SK-N-SH (cell line): ENCODE results near the gene CLPTM1L.

- RRBS: 1% methylated on average over 36 of the region's 103 CpGs
CAGE:
- cytosol, long polyA plus RNA: no peak
- long polyA plus RNA: no peak
- nucleus, long polyA plus RNA: no peak
Observed at GRCh38 chr5:1344693-1345350, at the start of gene CLPTM1L. TSS of gene CLPTM1L (minus strand) at chr5:1345099.

DNA sequence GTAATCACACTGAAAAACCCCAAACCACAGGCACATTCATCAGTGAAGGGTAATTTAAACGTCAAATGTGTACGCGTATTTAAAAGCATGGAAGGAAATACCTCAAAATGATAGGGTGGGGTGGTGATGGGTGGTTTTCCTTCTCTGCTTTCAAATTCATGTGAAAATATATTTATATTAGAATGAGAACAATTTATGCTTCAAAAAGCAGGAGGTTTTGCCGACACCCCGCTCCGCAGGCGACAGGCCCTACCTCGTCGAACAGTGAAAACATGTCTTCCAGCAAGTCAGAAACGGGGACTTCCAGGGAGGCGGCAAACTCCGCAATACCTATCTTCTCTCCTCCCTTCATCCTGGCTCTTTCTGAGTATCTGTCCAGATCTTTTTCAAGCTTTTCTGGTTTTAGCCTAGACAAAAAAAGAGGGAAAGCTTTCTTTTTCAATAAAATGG is 28.5 kb upstream of the SLC6A3 start:
- RRBS: no CpG with 5 or more reads among the region's 12 CpGs
CAGE:
- cytosol, long polyA plus RNA: no peak
- long polyA plus RNA: no peak
- nucleus, long polyA plus RNA: no peak

GRCh38 chr5:1479344-1480227 is 34.3 kb upstream of the SLC6A3 start:
- RRBS: no CpG with 5 or more reads among the region's 25 CpGs
CAGE:
- cytosol, long polyA plus RNA: no peak
- long polyA plus RNA: no peak
- nucleus, long polyA plus RNA: no peak

GRCh38 chr5:1498101-1498638 is 25.6 kb downstream of the LPCAT1 start:
- RRBS: no CpG with 5 or more reads among the region's 11 CpGs
CAGE:
- cytosol, long polyA plus RNA: no peak
- long polyA plus RNA: no peak
- nucleus, long polyA plus RNA: no peak

DNA sequence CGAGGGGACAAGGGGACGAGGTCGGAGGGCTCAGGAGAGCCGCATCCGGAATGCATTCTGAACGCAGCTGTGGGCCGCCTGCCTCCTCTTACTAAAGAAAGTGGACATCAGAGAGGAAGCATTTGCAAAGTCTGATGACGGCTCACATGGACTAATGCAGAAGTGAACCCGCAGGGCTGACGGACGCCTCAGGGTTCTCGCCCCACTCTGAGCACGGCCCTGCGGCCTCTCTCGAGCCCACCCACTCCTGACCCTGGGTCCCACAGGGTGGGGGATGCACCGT is 5.9 kb downstream of the LPCAT1 start:
- RRBS: no CpG with 5 or more reads among the region's 16 CpGs
CAGE:
- cytosol, long polyA plus RNA: no peak
- long polyA plus RNA: no peak
- nucleus, long polyA plus RNA: no peak

GRCh38 chr5:1594121-1595089 is 70.6 kb upstream of the LPCAT1 start:
- RRBS: 5% methylated on average over 8 of the region's 102 CpGs
CAGE:
- cytosol, long polyA plus RNA: no peak
- long polyA plus RNA: no peak
- nucleus, long polyA plus RNA: no peak

DNA sequence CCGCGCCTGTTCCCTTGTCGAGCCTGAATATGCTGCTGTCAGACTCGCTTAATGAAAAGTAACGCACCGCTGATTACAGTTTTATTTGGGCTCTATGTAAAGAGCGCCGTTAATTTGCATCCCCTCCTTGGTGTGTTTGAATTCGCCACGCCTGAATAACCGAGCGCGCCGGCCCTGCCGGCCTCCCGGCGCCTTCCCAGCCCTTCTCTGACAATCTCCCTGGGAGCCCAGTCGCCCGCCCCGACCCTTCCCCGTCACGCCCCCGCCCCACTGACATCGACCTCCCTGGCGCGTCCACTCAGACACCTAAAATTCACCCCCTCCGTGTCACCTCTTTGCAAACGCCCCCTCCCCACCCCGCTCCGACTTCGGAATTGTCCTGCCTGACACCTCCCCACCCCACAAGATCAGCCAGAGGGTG is 7.8 kb downstream of the IRX4 start:
- RRBS: no CpG with 5 or more reads among the region's 31 CpGs
CAGE:
- cytosol, long polyA plus RNA: no peak
- long polyA plus RNA: no peak
- nucleus, long polyA plus RNA: no peak

DNA sequence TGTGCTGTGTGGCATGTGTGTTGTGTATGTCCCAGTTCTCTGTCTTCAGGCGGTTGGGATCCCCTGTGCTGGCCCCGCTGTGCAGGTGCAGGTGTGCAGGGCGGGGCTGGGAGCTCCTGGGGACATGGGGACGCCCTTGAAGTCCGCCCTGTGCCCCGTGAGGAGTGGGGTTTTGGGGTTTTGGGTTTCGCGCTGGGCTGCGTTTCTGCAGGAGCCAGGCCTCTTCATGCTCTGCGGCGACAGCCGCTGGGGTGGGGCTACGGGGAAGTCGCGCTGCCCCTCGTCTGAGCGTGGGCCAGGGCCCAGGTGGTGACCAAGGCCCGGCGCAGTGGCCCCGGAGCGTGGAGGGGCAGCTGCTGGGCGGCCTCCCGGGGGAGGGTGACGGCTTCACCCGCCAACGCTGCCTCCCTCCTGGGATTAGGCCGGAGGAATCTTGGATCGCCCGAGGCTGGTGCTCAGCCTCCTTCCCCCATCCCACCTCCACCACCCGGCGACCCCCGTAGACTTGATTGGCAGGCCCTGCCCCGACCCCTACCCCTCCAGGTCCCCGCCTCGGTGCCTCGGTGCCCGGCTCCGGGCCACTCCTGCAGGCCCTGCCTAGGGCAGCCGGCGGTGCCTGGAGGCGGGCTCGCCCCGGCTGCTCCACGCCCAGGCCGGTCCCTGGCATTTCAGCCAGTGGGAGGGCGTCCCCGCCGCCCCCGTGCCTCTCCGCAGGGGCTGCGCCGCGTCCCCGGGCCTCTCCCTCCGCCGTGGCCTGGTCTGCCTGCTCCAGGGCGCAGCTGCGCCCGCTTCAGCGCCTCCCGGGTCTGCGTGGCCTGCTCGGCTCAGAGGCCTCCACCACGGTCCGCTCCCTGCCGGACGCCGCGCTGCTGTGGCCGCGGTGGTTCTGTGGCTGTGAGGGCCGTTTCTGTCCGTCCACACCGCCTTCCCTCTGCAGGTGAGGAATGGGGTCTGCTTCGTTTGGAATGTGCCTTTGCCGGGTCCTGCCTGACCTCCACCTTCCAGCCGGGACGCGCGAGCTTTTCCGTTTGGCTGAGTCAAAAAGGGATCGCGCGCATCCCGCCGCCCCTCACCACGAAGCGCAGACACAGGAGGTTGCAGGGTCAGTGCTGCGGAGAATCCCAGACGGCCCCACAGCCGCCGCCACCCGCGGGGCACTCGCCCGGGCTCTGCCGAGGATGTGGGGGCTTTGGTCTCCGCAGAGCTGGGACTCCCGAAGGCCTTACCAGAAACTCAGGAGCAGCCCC is 48.2 kb upstream of the IRX4 start:
- RRBS: 2% methylated on average over 27 of the region's 99 CpGs
CAGE:
- cytosol, long polyA plus RNA: no peak
- long polyA plus RNA: no peak
- nucleus, long polyA plus RNA: no peak

GRCh38 chr5:1931700-1931956 is 48.9 kb upstream of the IRX4 start:
- RRBS: 4% methylated on average over 7 of the region's 18 CpGs
CAGE:
- cytosol, long polyA plus RNA: no peak
- long polyA plus RNA: no peak
- nucleus, long polyA plus RNA: no peak

GRCh38 chr5:1936458-1937028 is 53.8 kb upstream of the IRX4 start:
- RRBS: no CpG with 5 or more reads among the region's 4 CpGs
CAGE:
- cytosol, long polyA plus RNA: no peak
- long polyA plus RNA: no peak
- nucleus, long polyA plus RNA: no peak

GRCh38 chr5:1973665-1974034 is 90.9 kb upstream of the IRX4 start:
- RRBS: no CpG with 5 or more reads among the region's 14 CpGs
CAGE:
- cytosol, long polyA plus RNA: no peak
- long polyA plus RNA: no peak
- nucleus, long polyA plus RNA: no peak

DNA sequence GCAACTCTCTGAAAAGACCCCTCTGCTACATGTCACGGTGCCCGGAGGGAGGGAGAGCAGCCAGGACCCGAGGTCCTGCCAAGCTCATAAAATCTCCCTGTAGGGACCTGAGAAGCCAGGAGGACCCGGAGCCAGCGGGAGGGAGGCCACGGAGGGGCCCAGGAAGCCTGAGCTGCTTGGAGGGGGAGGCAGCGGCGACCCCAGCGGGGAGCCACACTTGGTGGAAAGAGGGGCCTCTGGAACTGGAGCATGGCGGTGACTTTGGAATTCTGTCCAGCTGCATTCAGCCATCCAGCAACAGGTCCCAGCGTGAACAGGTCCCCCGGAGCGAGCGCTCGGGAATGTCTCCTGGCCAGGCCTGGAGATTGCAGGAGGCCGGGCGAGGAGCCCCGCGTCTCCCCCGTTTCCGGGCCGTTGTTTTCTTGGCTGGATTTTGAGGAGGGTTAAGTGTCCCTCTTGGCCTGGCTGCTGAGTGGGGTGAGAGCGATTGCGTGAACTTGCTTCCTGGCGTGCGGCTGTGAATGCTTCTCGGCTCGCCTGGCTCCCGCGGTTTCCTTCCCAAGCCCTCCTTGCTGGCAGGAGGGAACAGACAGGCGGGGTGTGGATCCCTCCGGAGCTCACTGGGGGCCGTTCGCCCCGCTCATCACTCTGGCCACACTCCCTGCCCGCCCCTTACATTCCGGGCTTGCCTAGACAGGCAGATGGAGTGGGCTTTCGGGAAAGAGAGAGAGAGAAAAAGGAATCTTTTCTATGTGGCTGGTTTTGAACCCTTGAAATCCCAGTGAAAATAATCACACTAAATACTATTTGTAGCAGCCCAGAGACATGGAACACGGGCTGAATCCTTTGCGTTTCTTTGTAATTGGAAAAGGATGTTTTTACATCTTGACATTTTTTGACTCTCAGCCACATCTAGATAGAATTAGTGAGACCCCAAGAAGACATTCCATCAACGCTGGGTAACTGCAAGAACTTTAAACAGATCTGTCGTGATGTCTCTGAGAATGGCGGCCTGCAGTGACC is 125.4 kb upstream of the IRX4 start:
- RRBS: 3% methylated on average over 14 of the region's 43 CpGs
CAGE:
- cytosol, long polyA plus RNA: no peak
- long polyA plus RNA: no peak
- nucleus, long polyA plus RNA: no peak

DNA sequence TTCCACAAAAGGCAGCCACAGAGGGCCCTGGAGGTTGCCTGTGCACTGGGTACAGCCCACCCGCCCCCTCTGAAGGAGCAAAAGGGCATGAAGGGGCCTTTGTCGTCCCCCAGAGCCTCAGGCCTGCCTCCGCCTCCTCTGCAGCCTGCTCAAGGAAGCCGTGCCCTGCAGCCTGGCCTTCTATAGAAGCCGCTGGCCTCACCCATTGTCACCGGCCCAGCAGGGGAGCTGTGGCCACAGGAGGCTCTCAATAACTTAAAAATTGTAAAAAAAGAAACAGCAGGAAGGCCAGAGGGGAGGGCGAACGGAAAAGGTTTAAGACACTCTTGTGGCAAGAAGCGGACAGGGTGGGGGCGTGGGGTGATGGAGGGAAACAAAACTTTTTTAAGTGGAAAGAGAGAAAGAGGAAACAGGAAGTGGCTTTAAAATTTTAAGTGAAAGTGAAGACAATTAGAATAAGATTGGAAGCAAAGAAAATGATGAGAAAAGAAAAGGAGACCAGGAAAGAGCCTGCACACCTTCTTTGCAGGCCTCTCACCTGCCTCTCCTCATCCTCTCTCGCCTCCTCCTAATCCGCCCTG is 213.2 kb downstream of the IRX2 start:
- RRBS: no CpG with 5 or more reads among the region's 12 CpGs
CAGE:
- cytosol, long polyA plus RNA: no peak
- long polyA plus RNA: no peak
- nucleus, long polyA plus RNA: no peak

DNA sequence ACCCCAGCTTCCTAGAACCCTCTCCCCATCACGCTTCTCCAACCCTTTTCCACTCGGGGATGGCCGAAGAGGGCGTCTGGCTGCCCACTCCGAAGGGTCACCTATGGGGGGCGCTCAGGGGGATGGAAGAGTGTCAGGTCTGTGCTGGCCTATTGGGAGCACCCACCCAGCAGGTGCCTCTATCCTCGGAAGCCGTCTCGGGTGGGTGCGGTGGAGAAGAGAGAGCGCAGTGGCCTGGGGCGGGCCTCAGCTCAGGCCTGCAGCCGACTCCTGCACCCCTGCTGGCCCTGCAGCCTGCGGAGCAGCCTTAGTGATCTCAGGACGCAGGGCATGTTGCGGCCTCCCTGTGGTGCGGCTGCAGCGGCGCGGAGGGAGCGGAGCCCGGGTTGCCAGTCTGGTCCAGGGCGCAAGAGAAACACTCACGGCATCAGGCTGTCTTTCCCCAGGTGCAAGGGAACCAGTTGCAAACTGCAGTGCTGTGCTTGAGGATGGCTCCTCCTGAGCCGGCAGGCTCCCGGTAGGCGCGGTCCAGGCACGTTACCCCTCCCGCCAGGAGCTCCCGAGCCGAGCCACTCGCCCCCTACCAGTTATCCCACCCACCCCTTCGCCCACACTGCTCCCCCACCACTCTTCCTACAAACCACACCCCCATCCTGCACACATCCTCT is 1.5 kb upstream of the IRX2 start:
- RRBS: no CpG with 5 or more reads among the region's 34 CpGs
CAGE:
- cytosol, long polyA plus RNA: no peak
- long polyA plus RNA: no peak
- nucleus, long polyA plus RNA: no peak

DNA sequence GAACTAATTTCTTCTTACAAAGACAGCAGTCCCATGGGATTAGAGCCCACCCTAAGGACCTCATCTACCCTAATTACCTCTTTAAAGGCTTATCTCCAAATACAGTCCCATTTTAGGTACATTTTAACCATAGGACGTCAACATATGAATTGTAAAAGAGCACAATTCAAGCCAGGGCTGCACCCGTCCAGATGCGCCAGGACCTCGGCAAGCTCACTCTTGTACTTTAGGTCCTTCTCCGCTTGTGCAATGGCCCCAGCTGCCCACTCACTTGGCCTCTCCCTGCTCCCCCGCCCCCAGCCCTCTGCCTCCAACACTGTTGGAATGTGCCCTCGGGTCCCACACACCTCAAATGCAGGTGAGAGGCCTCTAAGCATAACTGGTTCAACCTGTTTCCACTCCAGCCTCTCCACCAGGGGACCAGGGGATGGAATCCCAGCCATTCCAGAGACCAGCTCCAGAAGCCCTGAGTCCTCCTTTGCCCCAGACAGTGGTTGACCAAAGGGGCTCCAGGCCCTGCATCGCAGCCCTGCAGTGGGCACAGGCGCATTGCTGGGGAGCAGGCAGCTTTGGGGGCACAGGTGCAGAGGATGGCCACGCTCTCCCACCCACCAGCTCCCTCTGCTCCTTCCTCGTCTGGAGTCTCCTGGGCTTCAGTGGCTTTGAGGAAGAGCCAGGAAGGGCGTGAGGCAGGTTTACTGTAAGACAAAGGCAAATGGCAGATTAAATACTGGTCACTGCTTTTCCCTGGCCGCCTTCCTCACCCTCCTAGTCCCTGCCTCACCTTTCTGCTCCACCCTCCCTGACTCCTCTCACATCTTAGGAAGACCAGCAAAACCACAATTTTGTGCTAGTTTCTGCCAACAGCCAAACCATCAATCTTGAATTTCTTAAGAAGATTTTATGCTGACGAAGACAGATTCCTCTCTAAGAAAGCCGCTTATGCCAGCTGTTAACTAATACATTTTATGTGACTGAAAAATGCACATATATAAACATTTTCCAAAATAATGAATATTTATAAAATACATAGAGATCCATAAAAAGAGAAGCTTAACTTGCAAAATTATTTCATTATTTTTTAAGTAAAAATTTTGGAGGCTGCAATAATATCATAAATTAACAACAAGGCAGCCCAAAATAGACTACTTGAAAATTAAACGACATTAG is 29.1 kb upstream of the IRX2 start:
- RRBS: no CpG with 5 or more reads among the region's 16 CpGs
CAGE:
- cytosol, long polyA plus RNA: no peak
- long polyA plus RNA: no peak
- nucleus, long polyA plus RNA: no peak

- RRBS: no CpG with 5 or more reads among the region's 8 CpGs
CAGE:
- cytosol, long polyA plus RNA: no peak
- long polyA plus RNA: no peak
- nucleus, long polyA plus RNA: no peak
Observed at GRCh38 chr5:4901615-4901858, 238.6 kb upstream of the ADAMTS16 start.

- RRBS: no CpG with 5 or more reads among the region's 7 CpGs
CAGE:
- cytosol, long polyA plus RNA: no peak
- long polyA plus RNA: no peak
- nucleus, long polyA plus RNA: no peak
Observed at GRCh38 chr5:4901859-4902401, 238.2 kb upstream of the ADAMTS16 start.

GRCh38 chr5:6607108-6607606 is 25.7 kb downstream of the NSUN2 start:
- RRBS: no CpG with 5 or more reads among the region's 6 CpGs
CAGE:
- cytosol, long polyA plus RNA: no peak
- long polyA plus RNA: no peak
- nucleus, long polyA plus RNA: no peak

- RRBS: no CpG with 5 or more reads among the region's 5 CpGs
CAGE:
- cytosol, long polyA plus RNA: no peak
- long polyA plus RNA: no peak
- nucleus, long polyA plus RNA: no peak
Observed at GRCh38 chr5:6736947-6737418, 23.8 kb downstream of the TENT4A start.

- RRBS: no CpG with 5 or more reads among the region's 46 CpGs
CAGE:
- cytosol, long polyA plus RNA: no peak
- long polyA plus RNA: no peak
- nucleus, long polyA plus RNA: no peak
Observed at GRCh38 chr5:6754527-6755354, 41.5 kb downstream of the TENT4A start.